Kidney (tissue), 2 donors: ENCODE data around the genes VRK2 and PUS10.

DNA sequence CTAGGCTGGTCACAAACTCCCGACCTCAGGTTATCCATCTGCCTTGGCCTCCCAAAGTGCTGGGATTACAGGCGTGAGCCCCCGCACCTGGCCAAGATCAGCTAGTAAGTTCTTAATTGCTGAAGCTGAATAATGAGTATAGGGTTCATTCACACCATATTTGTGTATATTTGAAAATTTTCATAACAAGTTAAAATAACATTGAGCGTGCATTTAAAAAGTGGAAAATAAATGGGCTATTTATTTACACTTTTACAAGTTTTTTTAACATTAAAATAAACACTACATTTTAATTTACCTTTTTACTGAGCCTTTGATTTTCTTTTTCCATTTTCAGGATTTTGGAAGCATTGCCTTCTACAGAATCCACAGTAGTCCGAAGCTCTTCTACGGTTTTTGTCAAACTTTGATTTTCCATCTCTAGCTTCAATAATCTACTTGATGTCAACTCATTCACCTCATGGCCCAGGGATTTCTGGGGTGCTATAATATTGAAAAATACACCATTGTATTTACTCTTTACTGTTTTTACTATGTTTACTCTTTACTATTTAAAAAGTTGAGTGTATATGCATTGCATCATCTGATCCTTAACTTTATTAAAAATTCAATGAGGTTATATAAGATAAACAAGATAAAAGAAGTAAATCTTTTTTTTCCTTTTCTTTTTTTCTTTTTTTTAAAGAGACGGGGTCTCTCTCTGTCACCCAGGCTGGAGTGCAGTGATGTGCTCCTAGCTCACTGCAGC, 70.3 kb upstream of the MTIF2 start:
- PRO-cap, result no peak
- RRBS, result no CpG with 5 or more reads among the region's 7 CpGs

GRCh38 chr2:55355483-55355909, 64.2 kb downstream of the CCDC88A start:
- PRO-cap, result no peak
- RRBS, result no CpG with 5 or more reads among the region's 4 CpGs

GRCh38 chr2:55562440-55562639, 42.8 kb downstream of the CFAP36 start:
- PRO-cap, result no peak
- RRBS, result no CpG with 5 or more reads among the region's 4 CpGs

DNA sequence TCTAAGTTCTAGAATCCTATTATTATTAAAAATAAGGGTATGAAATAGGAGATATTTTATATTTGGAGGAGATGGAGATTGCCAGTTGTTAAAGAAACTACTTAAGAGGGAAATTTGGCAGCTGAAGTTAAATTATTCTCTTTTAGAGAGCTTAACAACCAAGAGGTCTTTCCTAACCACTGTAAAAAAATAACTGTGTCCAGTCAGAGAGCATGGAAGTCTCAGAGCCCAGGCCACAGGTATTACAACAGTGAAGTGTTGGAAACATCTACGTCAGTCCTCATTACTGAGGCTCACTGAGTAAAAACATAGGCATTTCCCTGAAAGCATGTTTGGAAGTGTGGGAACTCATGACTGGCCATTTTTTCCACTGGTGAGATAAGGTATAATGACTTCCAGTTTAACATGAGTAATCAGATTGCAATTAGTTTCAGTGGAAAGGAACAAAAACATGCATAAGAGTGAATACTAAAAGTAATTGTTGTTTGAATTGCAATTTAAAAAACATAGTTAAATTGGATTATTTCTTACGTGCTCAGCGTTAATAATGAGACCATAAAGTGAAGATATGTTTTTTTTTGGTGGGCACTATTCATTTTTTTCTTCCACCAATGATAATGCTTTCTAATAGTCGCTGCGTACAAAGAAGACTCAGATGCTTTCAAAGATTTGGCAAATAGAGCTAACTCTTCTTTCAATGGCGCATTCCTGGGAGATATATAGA, 60.8 kb downstream of the EFEMP1 start:
- PRO-cap, result no peak
- RRBS, result no CpG with 5 or more reads among the region's 6 CpGs

DNA sequence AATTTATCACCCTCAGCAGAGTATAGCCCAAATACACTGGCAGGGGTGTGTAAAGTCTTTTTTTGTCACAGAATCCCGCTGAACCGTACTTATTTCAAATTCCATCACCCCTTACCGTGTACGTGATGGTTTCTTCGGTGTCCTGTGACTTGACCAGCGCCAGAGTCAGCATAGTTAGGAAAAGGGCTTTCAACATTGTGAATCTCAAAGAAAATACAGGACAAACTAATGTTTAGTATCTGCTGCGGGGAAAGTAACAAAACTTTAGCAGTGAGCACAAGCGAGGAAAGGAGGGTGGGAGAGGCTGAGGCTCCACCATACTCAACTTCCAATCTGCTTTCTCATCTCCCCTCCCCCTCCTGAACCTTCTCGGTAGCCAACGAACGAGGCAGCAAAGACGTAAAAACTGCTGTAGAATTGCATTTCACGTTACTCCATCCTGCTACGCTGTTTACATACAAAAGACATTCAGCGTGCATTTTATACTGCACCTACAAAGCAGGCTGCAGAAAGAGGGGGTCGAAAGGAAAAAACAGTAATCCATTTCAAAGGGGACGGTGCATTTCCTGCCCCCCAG, 1.2 kb downstream of the EFEMP1 start:
- PRO-cap, result unidirectional peak, plus-strand start at position 173 of the sequence
- RRBS, result no CpG with 5 or more reads among the region's 17 CpGs

- PRO-cap, result no peak
These were observed 137.7 kb upstream of the VRK2 start for GRCh38 chr2:57908984-57909207.

DNA sequence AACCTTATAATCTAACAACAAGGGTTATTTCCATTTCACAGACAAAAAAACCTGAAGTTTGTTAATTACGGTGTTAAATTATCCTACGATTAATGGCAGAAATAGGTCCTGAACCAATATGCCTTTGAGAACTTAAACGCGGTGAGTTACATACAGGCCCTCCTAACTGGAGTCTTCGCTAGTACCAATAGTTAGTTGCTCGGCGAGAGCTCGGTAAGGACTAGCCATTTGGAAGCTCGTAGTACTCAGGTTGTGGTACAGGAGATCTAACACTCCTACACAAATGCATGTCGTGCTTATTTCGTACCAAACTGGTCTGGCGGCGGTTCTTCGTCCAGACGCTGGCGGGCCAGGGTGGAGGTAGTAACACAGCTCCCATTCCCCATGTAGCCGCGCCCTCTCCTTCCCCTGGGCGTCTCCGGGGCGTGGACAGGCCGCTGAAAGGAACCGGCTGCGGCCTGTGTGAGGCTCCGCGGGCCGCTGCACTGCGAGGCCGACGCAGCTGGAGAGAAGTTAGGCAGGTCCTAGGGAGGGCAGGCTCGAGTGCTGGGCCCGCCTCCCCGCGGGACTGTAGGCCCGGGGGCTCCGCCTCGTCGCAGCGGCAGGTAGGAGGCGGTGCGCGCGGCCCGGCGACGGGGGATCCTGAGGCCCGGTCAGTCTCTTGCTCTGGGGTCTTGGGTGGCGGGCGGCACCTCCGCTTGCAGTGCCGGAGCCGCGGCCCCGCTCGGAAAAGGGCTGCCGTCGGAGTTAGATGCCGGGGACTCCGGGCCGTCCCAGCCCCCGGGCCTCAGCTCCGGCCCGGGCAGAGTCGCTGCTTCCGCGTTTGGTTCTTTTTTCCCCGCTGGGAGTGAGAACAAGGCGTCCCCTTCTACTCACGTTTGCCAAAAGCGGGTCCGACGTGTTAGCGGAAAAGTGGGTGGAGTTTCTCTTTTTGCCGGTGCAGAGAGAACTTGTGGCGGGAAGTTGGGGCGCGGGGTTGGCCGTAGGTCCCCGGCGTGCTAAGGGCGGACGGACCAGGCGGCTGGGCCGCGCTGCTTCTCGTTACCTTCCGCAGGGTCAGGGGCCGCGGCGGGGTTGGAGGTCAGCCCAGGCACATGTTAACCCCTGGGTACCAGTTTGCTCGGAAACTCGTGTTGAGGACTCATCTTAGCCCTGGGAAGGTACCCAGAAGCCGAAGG, at the start of gene VRK2:
Gene VRK2 (plus strand): TSS at position 590 of the 1,178 bp plus-strand sequence.
- PRO-cap, result bidirectional peak, plus-strand start at position 598 of the sequence, minus-strand start at position 404 of the sequence; bidirectional peak, plus-strand start at position 953 of the sequence, minus-strand start at position 880 of the sequence
- RRBS, result 2% methylated on average over 33 of the region's 93 CpGs

DNA sequence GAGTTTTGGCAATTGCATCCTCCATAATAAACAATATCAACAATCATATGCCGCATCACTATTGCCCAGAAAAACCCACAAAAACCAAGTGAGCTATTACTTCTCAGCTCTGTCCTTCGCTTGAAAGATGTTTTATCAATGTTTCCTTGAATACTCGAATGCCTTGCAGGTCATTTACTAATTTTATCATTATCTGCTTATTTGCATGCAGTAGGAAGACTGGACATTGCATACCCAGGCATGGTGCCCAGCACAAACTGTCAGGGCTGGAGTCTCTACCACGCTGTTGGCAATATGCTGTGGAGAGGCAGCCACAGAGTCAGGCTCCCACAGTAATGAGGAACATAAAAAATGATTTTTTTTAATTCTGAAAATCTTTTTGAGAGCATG, 709.6 kb upstream of the FANCL start:
- PRO-cap, result no peak
- RRBS, result no CpG with 5 or more reads among the region's 4 CpGs

DNA sequence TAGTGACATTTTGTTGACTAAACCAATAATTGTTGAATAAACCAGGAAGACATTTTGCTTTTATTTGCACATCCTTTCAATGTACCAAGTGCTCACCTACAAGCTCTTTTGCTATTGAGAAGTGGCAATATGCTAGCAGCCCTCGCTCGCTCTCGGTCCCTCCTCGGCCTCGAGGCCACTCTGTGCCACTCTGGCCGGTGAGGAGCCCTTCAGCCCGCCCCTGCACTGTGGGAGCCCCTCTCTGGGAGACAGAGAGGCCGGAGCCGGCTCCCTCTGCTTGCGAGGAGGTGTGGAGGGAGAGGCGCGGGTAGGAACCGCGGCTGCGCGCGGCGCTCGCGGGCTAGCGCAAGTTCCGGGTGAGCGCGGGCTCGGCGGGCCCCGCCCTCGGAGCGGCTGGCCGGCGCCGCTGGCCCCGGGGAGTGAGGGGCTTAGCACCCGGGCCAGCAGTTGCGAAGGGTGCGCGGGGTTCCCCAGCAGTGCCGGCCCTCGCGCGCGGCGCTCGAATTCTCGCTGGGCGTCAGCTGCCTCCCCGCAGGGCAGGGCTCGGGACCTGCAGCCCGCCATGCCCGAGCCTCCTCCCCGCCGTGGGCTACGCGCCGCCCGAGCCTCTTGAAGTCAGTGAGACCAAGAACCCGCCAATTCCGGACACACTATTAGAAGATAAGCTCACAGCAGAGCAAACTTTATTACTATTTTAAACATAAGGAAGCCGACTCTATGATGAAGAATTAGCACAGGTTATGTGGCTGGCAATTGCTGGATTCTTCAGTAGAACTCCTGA, 825.7 kb upstream of the FANCL start:
- PRO-cap, result no peak
- RRBS, result 58% methylated on average over 2 of the region's 59 CpGs

DNA sequence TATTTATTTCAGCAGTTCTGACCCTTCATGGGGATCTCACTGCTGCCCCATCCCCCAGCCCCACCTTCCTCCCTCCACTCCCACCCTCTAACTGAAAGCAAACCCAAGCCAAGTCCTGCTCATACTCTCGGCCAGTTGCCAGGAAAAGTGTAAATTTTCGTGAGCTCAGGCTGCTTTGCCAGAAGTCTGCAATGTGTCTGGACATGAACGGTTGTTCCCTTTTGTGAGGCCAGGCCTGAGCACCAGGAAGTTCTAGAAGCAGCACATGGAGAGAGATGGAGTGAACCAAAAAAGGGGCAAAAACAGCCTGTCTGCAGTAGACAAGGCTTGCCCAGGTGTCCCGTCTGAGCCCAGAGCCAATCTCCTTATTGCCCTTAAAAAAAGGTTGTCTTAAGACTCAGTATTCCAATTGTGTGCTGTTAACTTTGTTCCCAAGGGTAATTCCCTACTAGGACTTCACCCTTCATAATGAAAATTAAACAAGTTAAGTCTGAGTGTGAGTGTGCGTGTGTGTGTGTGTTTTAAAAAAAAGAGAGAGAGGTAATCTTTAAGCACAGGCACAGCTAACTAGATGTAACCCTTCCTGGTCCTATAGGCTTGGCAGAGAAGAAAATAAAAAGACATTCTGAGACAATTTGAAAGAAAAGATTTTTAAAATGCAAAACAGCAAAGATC, 247.1 kb downstream of the BCL11A start:
- PRO-cap, result no peak
- RRBS, result no CpG with 5 or more reads among the region's 5 CpGs

DNA sequence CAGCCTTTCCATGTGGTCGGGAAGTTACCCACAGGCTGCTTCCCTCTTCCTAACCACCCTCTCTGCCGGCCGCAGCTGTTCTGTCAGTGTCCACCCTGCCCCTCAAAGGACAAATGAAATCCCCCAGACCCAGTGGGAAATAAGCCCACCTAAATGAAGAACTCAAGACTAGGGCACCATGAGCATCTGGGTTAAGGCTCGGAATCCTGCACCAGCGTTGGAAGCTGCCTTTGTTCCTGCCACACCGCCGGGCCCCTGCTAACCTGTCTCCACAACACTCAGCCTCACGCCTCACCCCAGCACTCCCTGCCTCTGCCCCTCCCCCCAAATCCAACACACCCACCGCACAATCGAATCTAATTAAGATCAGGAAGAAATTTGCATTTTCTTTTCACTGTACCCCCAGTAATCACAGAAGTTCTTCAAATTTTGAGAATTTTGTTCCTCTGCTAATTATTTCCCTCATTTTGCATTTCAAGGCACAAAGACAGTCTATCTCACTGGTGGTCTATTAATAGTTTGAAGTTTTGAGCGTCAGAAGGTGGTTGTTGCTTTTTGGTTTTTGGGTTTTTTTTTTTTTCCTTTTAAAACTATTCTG, 21.6 kb downstream of the BCL11A start:
- PRO-cap, result no peak
- RRBS, result no CpG with 5 or more reads among the region's 11 CpGs

DNA sequence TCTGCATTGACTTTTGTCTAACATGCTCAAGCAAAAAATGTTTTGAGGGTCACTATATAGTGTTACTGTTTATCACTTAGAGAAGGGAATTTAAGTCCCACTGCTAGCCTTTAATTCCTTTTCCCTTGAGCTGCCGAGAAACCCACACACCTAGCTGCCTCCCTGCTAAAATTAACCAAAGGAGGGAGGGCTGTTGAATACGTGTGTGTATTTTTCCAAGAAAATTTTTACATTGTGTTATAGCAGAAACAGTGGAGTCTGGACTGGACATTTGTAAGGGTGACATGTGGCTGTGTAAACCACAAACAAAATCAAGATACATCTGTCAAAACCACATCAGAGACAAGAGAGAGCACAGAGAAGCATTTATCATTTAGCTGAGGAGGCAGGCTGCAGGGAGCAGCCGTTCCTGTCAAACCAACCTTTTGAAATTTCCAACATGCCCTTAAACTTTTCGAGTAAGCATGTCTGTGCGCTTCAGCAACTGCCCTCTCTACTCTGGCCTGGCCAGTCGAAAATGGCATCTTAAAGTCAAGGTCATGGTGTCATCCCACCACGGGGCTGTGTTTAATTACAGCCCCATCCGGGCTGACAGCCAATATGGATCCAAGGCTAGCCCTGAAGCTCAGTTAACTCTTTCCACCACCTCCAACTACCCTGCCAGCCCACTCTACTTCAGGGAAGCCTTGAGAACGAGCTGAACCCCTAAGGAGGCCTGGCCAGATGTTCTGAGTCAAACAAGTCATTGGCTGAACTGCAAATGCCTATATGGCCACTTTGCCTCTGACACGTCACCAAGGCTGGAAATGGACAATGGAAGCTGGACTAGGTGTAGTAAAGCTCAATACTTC, 8.4 kb downstream of the BCL11A start:
- PRO-cap, result no peak
- RRBS, result no CpG with 5 or more reads among the region's 10 CpGs

DNA sequence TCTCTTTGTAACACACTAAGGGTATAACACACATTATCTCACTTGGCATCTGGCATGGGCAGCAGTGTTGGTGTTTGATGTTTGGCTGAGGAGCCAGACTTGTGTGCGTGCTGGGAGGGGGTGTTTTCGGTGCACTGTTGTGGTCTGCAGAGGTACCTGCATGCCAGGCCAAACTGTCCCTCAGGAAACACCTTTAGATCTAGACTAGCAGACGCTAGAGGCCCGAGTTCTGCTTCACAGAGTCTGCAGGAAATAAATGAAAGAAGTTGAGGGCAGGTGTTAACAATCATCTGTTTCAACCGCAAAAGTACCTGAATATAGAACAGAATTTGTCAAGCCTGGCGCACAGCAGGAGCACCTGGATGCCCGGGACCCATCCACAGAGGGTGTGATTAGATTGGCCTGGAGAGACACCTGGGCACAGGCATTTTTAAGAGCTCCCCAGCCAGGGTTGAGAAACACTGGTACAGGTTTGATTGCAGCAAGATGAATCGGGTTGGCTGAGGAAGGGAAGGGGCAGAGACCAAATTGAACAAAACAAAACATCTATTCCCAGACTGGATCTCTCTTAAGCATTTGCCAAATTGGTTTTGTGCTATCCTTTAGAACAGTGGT, 40.4 kb upstream of the REL start:
- PRO-cap, result no peak
- RRBS, result no CpG with 5 or more reads among the region's 8 CpGs

- PRO-cap, result no peak
- RRBS, result no CpG with 5 or more reads among the region's 8 CpGs
These were observed 45.4 kb downstream of the REL start for GRCh38 chr2:60926410-60927587.

- PRO-cap, result no peak
- RRBS, result no CpG with 5 or more reads among the region's 8 CpGs
These were observed 55.7 kb downstream of the REL start for GRCh38 chr2:60936933-60937570.

DNA sequence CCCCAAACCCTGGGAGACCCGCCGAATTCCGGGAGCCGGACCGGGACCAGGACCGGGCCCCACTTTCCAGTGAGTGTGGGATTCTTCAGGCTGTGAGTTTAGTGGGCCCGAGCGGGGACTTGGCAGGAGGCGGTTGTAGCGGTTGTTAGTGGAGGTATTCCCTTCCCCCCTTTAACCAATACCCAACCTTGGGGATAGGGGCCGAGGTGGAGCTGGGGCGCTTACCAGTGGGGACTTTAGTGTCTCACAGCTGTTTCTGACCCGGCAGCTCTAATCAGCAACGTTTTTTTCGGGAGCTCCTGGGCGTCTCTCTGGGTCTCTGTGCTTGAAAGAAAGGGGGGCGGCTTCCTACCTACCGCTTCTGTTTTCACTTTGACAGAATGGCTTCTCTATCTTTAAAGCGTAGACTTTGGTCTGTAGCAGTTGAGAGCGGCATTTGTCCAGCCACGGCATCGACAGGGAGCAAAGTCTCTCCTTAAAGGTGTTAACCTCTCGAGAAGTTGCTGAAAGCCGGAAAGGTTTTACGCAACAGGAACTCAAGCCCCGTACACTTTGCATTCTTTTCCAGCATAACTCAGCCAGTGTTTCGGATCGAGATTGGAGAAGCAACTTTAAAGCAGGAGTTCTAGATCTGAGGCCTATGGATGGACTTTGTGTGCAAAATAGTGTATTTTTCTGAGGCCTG, at the start of gene PUS10:
Gene PUS10 (minus strand): TSS at position 473 of the 685 bp plus-strand sequence.
- PRO-cap, result bidirectional peak, plus-strand start at position 581 of the sequence, minus-strand start at position 457 of the sequence
- RRBS, result no CpG with 5 or more reads among the region's 28 CpGs

DNA sequence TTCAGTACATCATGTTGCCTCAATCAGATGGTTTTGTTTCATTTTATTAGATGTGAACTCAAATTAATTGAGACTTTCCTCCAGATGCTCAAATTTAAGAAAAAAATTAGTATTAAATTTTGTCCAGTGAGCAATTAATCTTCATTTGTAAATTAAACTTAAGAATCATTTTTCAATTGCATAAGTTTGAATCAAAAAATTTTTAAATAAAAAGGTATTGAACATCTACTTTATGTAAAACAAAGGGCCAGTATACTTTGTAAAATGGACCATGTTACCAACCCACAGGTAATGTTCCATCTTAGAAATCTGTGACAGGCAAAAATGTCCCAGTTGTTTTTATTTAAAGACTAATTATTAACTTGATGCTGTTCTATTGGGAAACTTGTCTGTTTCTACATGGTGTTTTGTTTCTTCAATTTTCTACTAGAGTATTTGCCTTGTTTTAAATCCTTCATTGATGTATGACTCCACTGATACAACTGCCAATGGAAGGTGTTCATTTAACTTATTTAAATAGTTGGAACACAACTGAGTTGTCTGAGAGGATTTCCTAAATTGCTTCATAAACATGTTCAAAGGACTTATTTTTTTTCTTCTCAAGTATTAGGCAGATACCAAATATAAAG, 151.8 kb upstream of the XPO1 start:
- PRO-cap, result no peak

DNA sequence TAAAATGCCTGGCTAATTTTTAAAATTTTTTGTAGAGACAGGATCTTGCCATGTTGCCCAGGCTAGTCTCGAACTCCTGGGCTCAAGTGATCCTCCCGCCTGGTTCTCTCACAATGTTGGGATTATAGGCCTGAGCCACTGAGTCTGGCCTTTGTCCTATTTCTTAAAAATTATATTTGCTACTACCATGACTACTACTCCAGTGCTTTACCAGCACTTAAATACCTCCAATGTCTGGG, 147.3 kb downstream of the FAM161A start:
- PRO-cap, result no peak
- RRBS, result no CpG with 5 or more reads among the region's 2 CpGs

DNA sequence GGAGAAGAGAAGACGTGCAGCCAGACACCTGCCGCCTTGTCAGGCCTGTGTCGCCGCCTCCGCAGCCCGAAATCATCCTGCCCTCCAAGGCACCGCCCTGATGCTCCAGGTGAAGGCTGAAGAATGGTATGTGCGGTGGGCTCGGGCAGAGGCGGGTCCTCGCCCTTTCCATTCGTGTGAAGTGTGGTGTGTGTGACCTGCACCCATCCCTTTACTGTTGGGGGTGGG, 60.5 kb downstream of the FAM161A start:
- PRO-cap, result no peak
- RRBS, result no CpG with 5 or more reads among the region's 12 CpGs

- PRO-cap, result no peak
- RRBS, result no CpG with 5 or more reads among the region's 4 CpGs
These were observed 65.3 kb downstream of the COMMD1 start for GRCh38 chr2:61970878-61971110.